Bronchus fibroblast of lung (primary cell): ENCODE measurements around a stretch of chr7.

DNA sequence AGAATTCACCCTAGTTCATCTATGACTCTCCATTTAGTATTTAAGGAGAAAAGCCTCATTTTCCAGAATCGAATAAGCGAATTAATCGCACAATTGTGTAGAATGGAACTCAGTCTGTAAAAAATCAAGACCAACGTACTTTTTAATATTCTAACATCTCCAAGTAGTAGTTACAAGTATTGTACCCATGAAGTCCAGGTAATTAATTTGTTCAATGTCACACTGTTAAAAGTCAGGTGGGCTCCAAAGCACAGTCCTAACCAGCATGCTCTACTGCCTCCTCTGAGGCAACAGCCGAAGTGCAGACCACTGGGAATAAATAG, 369 bp upstream of the AGBL3 start:
- RAMPAGE, long total RNA: no peak

DNA sequence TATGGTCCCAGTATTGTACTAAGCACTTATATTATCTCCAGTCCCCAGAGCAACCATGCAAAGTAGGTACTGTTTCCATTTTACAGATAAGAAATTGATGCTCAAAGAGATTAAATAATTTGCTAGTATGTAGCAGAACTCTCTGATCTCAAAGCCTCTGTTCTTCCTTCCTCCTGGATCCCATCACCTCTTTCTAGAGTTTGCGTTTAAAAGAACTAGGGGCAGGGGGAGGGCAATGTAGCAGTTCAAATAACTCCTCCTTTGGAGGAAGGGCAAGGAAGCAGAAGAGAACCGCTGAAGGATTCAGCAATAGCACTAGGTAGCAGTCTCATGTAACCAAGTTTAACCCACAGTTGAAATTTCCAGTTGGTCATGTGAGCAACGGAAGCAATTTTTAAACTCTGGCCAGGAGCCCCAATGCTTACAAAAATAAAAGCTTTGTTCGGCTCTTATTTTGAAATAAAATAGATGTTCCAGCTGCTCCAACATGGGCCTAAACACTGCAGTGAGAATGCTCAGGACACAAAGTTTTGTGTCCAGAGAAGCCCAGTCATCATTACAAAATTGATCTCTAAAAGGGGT, 694 bp upstream of the TMEM140 start:
- RAMPAGE, long total RNA: no peak

DNA sequence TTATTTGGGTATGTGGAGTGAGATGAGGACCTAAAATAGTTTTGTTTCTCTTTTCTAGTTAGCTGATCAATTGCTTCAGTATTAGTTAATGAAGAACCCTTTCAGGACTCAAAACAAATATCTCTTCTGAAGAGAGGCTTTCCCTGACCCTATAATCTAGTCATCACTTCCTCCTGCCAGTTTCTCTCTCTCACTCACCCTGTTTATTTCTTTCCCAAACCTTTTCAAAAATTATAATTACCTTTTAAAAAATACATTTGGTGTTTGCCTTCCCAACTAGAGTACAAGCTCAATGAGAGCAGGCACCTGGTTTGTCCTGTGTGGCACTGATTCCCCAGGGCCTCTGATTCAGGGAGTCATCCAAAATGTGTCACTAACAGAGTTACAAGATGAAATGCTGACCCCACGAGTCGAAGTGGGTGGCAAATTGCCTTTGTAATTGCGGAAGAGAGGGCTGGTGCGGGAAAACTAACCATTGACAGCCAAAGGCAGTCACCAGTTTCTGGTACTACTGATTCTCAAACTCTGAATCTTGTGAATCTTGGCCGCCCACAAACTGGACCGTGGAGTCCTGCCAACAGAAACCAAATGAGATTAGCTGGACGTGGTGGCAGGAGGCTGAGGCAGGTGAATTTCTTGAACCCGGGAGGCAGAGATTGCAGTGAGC, 2.4 kb downstream of the TMEM140 start:
- RAMPAGE, long total RNA: no peak

DNA sequence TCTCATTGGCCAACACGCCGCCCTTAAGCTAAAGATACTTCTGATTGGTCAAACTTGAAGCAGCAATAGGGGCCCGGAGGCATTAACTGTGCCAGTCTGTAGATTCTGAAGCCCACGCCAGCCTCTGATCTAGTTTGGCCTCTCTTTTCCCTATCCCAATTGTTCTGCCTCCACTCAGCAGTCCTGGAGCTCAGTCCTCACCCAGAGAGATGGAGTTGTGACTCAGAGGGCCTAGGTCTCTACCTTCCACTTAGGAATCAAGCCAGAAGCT, 1.1 kb downstream of the CYREN start:
- RAMPAGE, long total RNA: no peak

- RAMPAGE, long total RNA: no peak
These were observed 7.8 kb upstream of the CYREN start for GRCh38 chr7:135178141-135178813.

DNA sequence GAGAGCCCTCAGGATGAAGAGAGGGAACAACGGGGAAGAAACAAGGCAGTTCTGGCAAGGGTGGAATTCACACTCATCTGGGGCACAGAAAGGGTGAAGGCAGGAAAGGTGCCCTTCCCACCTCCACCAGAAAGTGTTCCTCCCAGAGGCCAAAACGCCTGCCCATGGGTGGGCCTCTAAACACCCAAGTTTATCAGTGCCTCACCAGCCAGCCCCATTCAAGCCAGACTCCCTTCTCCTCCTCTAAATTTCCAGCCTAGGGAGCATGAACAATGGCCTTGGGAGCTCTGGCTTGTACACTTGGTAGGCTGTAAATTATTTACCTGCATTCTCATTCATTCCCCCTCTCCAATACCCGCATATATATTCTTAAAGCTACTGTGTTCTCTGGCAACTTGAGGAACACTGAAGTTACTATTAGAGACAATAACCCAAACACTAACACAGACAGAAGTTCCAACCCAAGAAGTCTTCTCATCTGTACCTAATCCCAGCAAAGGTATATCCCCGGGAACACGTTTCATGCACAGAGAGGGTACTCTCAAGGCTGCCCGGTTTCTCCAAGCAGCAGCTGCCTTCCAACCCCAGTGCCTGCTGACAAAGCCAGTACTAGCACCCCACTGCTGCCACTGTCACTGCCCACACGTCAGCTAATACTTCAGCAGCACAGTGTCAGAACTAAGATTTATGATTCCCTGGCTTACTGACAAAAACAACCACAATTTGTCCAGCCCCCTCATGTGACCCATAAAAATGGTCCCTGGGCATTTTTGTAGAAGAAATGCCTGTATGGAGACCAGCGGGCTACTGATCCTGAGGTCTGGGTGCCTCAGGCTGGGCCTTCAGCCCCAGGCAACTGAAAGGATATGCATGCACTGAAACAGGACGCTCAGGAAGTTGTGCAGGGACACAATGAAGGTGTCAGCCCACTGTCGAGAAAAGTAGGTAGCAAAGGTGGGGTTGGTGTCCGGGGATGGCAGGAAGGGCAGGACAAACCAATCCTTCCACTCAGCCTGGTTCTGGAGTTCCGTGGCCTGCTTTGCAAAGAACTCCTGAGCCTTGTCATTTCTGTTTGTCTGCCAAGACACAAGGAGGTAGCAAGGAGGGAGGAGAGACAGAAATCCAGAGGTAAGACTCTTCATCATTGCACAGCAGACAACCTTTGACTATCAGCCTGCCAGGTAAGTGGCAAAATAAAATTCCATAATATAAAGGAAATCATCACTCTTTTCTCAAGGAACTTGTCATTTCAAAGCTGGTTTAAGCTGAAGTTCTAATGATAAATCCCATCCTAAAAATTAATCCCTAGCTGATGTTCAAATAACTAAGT, 2.9 kb downstream of the WDR91 start:
- RAMPAGE, long total RNA: no peak

DNA sequence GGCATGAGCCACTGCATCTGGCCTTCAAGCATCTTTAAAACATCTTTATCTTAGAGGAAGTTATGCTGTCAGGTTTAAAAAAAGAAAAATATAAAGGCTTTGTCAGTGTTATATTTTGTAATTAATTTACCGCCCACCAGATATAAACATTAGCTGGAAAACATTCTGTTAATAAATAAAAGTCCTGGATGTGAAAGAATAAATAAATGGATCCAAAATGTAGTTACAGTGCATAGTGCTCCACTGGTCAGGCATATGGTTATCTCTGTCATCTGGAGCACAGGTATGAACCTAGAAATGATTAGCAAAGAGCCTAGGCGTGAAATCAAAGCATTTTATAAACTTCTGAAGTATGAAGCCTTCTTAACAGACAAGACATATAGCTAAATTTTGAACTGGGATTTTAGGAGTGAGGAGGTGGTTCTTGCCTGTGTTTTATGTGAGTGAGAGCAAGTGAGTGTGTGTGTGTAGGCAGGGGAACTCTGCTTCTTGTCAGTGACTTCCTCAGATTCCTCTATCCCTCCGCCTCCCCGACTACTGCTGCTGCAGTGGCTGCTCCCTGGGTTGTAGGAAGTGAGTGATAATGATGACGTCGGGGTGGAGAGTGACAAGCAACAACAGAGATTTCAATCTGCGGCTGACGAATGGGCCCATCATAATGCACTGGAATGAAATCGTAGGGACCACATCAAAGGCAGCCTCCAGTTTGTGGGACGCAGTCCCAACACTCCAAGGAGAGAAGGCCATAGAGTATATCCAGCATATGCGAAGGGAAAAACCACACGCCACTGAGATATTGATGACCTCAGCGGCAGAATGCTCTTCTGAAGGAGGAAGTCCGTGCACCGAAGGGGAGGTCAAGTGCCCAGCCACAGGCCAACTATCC, 11.7 kb upstream of the STMP1 start:
- RAMPAGE, long total RNA: no peak

DNA sequence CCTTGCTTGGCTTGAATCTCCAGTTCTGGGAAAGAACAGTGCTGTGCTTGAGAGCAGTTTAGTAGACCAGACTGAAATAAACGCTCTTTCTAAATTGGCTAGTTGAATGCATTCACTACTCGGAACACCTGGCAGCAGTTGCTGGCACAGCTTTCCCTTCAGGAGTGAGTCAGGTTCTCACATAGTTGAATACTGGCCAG, 16.5 kb downstream of the STMP1 start:
- RAMPAGE, long total RNA: no peak

- RAMPAGE, long total RNA: no peak
These were observed 17.9 kb upstream of the FAM180A start for GRCh38 chr7:135766457-135766889.

- RAMPAGE, long total RNA: no peak
These were observed 20.8 kb upstream of the FAM180A start for GRCh38 chr7:135769286-135769840.

DNA sequence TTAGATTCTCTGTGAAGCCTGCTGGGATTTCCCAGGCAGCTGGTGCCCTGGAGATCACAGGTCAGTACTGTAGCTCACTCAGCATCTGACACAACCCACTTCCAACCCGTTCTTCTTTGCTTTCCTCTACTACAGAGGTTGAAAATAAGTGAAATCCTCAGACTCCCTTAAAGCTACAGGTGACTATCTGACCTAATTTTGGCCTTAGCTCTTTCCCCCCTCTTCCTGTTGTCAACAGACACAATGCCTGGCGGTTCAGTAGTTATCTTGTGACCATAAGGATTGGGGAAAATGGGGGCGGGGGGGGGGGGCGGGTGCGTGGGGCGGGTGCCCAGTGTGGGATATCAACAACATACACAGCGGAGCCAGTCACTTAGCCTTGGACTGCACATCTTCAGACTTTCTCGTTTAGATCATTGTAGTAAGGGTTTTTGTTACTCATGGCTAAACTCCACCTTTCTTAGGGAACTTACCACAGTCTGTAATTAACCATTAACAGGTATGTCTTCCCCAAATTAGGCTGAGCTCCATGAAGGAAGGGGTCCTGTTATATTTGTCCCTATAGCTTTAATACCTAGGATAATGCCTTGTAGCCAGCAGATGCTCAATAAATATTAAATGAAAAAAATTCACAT, 37.8 kb downstream of the MTPN start:
- RAMPAGE, long total RNA: no peak

DNA sequence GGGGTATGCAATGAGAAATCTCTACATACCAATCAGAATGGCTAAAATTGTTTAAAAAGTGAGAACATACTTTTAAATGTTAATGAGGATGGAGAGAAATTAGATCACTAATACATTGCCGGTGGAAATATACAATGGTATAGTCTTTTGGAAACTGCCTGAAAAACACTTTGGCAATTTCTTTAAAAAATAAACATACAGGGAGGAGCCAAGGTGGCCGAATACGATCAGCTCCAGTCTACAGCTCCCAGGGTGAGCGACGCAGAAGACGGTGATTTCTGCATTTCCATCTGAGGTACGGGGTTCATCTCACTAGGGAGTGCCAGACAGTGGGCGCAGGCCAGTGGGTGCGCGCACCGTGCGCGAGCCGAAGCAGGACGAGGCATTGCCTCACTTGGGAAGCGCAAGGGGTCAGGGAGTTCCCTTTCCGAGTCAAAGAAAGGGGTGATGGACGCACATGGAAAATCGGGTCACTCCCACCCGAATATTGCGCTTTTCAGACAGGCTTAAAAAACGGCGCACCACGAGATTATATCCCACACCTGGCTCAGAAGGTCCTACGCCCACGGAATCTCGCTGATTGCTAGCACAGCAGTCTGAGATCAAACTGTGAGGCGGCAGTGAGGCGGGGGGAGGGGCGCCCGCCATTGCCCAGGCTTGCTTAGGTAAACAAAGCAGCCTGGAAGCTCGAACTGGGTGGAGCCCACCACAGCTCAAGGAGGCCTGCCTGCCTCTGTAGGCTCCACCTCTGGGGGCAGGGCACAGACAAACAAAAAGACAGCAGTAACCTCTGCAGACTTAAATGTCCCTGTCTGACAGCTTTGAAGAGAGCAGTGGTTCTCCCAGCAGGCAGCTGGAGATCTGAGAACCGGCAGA, 37.2 kb upstream of the CHRM2 start:
- RAMPAGE, long total RNA: no peak

DNA sequence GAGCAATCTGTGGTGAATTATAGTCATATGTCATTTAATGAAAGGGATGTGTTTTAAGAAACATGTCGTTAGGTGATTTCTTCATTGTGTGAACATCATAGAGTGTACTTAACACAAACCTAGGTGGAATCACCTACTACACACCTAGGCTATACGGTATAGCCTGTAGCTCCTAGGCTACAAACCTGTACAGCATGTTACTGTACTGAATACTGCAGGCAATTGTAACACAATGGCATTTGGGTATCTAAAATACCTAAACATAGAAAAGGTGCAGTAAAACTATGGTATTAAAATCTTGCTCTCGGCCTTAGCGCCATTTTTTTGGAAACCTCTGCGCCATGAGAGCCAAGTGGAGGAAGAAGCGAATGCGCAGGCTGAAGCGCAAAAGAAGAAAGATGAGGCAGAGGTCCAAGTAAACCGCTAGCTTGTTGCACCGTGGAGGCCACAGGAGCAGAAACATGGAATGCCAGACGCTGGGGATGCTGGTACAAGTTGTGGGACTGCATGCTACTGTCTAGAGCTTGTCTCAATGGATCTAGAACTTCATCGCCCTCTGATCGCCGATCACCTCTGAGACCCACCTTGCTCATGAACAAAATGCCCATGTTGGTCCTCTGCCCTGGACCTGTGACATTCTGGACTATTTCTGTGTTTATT, 170.1 kb upstream of the PTN start:
- RAMPAGE, long total RNA: no peak

DNA sequence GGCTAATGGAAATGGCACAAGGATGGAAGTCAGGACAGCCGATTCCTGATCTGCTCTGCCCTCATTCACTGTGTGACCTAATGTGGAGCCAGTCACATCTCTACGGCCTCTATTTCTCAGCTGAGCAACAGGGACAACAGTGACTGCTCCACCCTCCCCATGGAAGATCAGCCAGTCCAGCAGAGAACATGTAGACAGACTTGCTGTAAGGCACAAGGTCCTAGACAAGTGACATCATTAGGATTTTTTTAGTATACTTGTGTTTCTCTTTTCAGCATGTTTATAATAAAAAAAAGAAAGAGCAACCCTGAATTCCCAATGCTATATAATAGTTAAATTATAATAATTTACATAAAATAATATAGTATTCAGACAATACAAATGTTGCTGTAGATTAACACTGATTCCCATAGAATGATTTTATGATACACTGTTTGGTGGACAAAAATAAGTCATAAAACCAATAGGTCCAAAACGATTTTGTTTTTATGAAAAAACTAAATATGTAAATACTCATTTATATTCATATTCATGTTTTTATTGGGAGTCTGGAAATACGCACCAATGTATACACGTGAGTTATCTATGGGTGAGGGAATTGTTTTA, 25.0 kb upstream of the DGKI start:
- RAMPAGE, long total RNA: no peak

GRCh38 chr7:137874091-137874505, 27.3 kb upstream of the DGKI start:
- RAMPAGE, long total RNA: no peak

DNA sequence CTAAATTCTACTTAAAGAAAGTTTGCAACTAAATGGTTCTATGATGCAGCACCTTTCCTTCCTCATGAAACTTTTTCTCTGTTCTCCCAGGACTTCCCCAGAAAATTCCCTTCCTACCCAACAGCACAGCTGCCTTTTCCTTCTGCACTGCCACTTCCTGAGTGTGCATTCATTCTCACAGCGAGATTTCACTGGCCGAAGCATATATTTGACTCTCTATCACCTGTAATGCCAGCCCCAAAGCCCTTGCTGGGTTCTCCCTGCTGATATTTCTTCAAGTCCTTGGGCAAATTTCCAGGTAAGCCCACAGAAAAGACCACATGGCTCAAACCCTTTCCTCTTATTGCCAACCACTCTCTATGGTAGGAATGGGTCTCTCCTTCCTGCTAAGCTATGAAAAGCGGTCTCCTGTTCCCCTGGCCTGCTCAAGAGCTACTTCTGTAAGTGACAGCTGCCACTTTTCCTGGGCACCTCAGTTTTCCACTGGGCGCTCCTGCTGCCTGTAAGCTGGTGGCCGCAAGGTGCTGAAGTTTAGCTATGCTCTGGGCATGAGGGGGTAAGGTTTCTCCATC, 41.6 kb upstream of the DGKI start:
- RAMPAGE, long total RNA: no peak

DNA sequence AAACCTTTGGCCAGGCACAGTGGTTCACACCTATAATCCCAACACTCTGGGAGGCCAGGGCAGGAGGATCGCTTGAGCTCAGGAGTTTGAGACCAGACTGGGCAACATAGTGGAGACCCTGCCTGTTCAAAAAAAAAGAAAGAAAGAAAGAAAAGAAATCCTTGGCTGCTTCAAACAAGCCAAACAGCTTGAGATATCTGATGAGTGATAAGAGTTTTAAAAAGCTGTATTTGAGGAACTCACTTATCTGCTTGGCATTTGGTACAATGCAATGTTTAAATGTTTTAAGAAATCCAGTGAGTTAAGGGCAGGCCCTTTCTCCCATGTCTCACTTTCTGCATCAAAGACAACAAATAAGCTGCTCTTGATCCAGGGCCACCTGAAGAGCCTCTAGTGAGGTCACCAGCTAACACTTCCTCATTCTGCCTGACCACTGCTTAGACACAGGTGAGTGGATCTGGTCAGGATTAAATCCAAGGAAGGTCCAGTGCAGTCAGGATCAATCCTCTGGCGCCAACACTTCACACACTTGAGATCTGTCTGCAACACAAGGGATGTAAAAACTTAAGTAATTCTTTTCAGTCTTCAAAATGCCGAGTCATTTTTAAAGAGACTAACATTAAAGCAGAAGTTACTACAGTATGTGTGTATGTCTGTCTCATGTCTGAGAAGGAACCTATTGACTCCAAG, 43.4 kb downstream of the CREB3L2 start:
- RAMPAGE, long total RNA: no peak

- RAMPAGE, long total RNA: no peak
These were observed 103.6 kb downstream of the TRIM24 start for GRCh38 chr7:138563712-138564094.

GRCh38 chr7:138589284-138590241, 111.6 kb downstream of the SVOPL start:
- RAMPAGE, long total RNA: no peak

DNA sequence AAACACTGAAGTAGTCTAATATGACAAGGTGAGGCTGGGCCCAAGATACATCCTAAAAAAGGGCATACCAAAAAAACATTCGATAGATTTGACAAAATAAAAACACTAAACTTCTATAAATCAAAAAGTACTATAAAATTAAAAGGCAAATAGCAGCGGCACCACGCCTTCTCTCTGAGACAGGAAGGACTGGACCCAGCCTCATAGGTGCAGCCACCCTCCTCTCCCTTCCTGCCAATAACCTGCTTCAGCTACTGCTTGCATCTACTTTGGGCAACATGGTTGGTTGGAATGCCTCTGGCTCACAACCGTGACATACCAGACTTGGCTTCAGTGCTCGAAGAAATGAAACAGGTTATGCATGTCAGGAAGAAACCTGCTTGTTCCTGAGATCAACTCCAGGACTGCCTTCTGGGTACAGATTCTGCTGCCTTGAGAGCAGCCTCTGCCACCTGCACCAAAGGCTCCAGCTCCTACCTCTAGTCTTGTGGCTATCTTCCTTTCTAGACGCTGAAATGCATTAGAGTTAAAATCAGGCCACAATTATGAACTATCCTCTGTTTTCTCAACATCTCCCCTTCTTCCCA, 2.1 kb downstream of the ZC3HAV1L start:
- RAMPAGE, long total RNA: no peak